Camera-type eye (tissue), 1 donor: ENCODE measurements around a stretch of chr14.

DNA sequence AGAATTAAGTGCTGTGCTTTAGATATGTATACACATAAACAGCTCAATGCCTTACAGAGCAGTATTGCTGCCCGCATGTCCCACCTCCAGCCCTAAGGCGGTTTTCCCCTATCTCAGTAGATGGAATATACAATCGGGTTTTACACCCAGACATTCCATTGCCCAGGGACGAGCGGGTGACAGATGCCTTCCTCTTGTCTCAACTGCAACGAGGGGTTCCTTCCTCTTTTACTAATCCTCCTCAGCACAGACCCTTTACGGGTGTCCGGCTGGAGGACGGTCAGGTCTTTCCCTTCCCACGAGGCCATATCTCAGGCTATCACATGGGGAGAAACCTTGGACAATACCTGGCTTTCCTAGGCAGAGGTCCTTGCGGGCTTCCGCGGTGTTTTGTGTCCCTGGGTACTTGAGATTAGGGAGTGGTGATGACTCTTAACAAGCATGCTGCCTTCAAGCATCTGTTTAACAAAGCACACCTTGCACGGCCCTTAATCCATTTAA, 5.9 kb upstream of the SLC25A29 start:
- RAMPAGE, long total RNA: no peak

GRCh38 chr14:100397996-100398389, 21.7 kb downstream of the WDR25 start:
- RAMPAGE, long total RNA: no peak

DNA sequence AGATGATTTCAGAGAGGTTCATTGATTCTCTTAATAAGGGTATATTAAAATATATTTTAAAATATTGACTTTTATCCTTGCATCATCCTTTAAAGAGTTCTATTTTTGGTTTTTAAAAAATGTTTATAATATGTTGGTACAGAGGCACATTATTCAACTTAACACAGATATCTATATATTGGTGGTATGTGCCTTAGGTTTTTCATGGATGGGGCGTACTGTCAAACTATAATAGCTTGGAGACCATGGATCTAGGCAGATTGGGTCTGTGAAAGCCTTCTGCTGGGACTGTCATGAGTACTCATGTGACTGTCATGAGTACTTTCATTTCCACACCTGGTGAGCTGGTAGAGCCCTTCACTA, 104.9 kb downstream of the BEGAIN start:
- RAMPAGE, long total RNA: no peak

- RAMPAGE, long total RNA: no peak
Measured at GRCh38 chr14:100553589-100554702, 33.3 kb downstream of the BEGAIN start.

- RAMPAGE, long total RNA: no peak
Measured at GRCh38 chr14:100562841-100563137, 24.4 kb downstream of the BEGAIN start.

DNA sequence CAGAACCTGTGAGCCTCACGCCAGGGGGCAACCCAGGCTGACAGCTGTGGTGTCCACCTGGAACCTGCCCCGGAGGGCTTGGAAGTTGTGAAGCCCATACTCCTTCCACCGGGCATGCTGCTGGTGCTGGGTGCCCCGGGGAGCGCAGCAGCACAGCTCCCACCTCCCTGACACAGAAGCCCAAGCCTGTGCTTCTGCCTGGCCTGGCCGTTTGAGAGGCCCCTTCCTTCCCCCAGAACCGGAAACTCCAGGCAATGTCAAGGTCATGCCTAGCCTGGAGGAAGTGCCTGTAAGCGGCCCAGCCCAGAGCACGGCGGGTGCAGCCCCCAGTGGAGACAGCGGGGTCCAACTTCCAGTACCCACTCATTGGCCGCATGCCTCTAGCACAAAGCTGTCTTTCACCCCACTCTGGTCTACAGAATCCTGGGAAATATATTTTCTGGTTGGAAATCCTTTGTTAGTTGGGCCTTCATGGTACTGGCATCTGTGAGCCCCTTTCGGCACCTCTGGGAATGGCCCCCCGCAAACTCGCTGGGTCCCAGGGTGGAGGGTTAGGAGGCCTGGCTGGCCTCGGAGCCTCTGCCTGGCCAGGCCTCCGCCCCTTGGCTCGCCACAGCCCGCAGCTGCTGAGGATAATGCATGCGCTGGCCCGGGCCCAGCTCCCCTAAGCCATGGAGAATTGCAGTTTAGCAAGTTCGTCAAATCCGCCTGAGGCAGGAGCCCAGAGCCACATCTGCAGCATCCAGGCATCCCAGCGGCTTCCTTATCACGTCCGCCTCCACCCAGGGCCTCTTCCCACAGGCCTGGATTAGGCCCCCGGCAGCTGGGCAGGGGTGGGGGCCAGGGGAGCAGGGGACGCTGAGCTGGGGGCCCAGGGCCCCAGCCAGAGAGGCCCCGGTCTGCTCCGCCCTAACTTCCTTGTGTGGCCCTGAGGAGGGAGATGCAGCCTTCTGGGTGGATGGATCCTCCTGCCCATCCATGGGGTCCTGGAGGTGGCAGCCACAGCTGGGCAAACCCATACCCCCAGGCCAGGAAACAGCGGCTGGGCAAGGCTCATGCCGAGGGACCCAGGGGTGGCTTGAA, 48.9 kb upstream of the DLK1 start:
- RAMPAGE, long total RNA: no peak

DNA sequence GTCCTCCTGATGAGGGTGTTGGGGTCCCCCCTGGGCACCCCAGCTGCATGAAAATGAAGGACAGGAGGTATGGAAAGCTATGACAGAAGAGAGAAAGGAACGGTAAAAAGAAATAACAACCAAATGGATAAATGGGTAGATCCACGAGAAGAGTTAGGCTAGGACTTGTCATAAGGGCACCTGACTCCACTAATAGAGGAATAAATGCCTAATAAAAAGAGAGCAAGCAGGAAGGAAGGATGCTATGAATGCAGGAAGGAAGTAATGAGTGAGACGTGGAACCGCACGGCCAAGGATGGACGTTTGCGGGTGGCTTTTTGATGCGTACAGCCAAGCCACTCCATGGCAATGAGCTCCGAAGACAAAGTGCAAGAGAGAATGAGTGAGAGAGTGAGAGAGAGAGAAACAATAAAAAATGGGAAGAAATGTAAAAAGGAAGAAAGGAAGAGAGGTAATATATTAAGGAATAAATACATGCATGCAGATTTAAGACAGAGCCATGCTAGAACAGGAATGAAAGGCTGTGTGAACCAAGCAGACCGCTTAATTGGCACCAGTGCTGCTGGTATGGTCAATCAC, 55.7 kb downstream of the RTL1 start:
- RAMPAGE, long total RNA: no peak

GRCh38 chr14:100864529-100865255, 38.8 kb downstream of the RTL1 start:
- RAMPAGE, long total RNA: no peak

- RAMPAGE, long total RNA: no peak
Measured at GRCh38 chr14:101201794-101202120, 298.2 kb upstream of the RTL1 start.

DNA sequence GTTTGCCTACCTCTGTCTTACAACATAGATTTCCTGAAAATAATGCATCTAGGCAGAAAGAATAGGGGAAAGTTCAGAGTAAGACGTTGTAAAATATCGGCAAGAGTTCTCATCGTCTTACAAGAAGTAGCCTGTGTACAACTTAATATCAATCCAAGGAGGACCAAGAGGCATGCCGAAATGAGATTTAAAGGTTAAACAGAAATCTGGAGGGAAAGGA, 355.9 kb upstream of the PPP2R5C start:
- RAMPAGE, long total RNA: no peak

DNA sequence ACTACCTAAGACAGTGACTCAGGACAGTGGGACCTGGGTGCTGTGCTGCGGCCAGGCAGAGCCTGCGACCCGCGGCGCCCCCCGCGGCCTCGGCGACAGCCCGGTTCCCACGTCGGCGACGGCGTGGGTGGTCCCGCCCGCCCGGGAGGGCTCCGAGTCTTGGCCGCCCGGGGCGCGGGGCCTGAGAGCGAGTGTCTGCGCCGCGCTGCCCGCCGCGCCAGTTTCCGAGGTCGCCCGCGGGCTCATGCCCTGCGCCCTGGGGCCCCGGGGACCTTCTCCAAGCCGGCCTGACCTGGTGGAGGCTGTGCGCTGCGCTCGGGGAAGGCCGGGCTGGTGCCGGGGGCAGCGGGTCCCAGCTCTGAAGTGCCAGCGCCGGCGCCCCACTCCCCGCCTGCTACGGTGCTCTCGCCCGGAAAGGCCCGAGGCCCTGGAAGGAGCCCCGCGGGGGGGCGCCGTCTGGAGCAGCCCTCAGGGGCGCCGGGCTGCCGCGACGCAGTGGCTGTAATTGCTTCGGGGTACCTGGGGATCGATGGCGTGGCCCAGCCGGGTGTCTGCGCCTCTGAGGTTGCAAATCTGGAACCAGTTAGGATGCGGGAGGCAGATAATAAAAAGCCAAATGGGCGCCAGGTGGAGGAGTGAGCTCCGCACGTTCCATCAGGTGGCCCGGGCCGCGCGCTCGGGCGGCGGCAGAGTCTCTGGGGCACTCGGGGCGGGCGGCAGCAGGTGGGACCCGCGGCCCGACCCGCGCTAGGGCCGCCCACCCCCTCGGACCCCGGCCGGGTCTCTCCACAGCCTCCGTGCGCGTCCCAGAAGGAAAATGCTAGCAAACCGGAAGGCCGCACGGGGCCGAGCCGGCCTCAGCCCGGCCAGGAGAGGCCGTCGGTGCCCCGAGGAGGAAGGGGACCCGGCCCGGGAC, 302.6 kb upstream of the PPP2R5C start:
- RAMPAGE, long total RNA: no peak

DNA sequence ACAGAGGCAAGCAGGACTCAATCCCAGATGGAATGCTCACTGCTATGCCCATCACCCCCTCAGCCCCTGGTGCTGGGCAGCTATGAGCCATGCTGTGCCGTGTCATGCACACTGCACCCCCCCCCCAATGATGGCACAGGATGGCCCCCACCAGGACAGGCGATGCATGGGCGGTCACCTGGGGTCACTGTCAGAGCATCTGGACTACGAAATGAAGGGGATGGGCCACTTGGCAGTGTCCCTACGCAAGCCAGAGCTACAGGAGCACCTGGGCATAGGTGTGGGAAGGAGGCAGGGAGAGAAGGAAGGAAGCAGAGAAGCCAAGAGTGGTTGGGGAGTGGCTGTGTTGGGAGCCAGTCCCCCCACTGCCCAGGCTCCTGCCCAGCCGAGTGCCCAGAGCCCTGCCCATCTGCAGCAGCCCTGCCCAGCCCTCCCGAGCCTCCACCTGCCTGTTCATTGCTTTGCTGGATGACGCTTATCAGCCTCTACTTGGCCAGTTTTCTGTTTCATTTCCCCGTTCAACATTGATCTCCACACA, 285.1 kb upstream of the PPP2R5C start:
- RAMPAGE, long total RNA: no peak

GRCh38 chr14:101558848-101559443, 202.6 kb upstream of the PPP2R5C start:
- RAMPAGE, long total RNA: no peak

DNA sequence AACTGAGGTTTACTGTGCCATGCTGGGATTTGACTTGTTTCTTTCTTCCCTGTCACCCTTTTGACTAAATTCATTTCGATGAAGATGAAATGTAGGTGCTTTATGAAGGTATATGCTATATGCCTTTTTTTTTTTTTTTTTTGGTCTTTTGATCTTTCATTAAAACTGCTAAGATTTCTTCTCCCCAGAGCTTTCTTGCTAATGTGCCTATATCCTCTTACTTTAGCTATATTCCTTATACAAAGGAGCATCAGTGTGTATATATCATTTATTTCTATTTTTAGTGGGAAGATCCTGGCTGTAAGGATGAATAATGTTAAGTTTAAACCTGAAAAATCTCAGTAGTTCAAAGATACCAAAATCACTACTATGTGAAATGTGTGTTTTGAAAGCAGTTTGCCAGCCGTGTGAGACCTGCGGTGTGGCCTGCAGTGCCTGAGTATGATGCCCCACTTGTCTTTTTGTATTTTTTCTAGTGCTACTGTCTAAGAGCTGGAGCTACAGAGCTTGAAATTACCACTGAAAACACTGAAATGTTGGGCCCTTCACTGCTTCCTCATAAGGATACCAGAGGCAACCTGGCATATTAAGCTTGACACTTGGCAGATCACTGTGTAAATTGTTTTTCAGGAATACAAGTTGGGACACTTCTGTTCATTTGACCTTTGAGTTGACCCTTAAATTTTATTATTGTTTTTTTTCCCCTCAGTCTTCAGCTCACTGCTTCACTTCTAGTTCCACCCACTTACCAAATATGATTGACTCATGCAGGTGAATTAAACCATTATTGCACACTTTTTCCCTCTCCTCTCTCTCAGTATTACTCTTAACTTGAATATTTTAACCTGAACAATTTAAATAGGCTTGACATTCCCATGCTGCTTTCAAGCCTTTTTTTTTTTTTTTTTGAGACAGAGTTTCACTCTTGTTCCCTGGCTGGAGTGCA, 3.4 kb downstream of the PPP2R5C start:
- RAMPAGE, long total RNA: no peak

DNA sequence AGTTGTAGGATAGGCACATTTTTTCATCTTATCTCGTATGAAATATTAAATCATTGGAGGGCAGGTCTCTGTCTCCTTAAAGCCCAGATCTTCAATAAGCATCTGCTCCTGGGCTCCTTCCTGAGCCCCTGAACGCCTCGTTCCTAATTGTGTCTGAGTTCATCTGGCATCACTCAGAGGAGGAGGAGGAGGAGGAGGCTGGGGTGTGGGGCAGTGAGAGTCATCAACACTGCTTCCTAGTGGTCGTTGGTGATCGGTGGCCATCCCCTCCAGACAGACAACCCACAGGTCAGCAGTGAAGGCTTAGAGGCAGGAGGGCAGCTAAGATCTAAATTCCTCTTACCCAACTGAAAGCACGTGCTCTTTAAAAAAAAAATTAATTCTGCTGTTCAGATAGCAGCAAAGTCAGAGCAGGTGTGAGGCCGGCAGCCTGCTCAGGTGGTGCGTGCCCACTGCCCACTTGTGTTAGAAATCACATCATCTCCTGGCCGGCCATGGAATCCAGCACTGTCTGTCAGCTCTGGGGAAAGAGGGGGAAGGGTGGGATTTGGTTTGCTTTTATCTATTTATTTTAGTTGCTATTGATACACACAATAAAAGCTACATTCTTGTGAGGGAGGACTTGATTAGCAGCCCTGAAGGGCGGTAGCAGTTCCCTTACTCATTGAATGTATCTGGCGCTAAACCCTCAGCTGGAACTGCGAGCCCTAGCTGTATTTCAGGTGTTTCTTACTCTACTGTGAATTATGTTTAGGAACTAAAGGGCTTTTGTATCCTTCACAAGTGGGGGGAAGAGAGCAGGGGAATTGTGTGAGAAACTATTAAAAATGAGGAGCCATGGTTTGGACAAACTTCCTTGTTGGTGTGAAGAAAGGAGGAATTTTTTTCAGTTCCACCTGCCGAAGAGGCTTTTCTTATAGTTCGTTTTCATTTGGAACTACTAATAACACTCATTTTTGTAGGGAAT, 46.7 kb downstream of the PPP2R5C start:
- RAMPAGE, long total RNA: no peak

DNA sequence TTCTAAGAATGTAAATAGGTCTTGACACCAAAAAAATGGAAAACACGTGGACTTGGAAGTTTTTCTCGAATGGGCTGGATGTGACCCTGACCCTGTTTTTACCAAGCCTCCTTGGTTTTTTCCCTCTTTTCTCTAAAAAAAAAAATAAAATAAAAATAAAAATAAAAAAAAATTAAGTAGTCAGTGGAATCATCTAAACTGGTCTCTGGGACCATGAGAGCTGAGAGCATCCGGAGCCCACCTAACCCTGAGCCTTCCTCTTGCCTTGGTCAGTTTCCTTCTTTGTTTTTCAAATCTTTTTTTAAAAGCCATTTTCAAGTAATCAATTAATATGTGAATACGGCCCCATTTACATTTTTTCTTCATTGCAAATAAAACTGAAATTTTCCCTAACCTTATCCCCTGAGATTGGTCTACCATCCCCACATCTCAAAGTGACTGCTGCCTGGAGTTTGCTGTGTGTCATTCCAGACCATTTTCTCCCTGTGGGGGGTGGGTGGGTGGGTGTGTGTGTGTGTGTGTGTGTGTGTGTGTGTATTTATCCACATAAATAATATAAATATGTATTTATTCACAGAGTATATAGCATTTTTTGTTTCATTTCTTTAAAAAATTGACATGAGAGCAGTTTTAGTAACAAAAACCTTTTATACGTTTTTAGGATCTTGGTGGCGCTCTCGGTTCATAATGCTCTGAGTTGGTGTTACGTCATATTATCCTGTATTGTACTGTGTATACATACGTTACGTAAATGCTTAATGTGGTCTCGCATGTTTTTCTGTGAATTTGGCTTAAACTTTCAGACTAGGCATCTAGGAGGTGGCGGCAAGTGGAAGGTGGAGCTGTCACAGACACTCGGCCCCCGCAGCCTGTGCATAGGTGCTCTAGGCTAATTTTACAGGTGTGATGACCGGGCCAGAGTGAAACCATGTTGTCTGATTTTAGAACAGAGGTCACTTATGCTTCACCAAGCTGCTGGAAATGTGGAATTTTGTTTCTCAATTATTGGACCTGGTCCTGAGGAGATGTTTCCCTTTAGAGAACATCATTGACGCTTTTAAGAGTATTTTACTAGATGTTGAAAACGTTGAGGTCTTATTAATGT, 59.8 kb downstream of the PPP2R5C start:
- RAMPAGE, long total RNA: no peak

DNA sequence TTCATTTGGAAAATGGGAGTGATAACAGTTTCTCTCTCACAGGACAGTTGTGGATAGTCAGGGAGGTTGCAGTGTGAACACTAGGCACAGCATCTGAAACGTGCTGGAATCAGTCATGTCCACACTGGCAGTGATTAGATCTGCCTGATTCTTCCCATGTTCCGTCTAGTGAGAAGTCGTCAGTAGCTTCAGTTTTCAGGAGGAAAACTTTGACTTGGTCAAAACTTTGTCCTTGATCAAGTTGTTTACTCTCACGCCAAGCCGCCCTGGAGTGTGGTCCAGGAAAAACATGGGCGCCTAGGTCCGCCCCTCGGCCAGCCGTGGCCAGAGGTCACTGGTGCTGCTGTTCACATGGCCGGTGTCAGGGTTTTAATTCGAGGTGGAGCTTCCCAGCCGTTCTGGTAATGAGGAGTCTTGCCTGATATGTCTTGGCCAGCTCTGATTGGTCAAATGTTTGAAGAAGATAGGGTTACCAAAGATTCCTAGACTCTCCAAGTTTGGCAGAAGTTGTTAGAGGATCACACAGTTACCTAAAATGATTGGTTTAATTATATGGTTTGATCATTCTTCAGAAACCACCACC, 71.5 kb downstream of the PPP2R5C start:
- RAMPAGE, long total RNA: no peak

GRCh38 chr14:101849092-101849615, 87.6 kb downstream of the PPP2R5C start:
- RAMPAGE, long total RNA: no peak

DNA sequence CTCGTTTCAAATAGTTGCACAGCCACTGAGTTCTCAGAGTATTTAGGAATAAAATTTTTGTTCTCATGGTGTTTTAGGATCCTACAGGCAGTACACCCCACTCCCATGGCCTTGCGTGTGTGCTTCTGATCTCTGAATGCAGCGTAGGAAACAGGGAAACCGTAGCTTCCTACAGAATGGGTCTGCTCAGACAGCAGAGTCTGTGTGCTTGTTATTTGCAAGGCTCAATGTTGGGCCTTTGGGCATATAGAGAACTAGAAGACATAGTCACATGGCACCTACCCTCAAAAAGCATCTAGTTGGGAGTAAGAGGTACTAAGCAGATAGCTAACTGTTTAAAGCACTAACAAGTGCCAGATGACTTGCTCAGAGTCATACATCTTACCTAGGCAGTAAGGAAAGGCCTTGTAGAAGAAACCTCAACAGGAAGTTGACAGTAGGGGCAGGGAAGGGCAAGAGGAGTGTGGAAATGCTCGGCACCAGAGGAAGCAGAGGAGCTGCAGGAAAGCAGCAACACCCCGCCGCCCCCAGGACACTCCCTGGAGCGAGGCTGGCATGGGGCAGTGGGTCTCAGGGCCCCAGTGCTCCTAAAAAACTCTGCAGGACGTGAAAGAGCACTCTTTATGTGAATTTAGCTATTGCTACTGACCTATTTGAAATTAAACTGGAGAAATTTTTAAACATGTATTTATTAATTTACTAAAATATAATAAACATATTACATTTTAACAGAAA, 92.8 kb downstream of the PPP2R5C start:
- RAMPAGE, long total RNA: no peak

GRCh38 chr14:101979607-101980225, 15.3 kb downstream of the DYNC1H1 start:
- RAMPAGE, long total RNA: no peak